ENCODE measurements around the genes SYT6 and DENND2C.

- PRO-cap = no peak
Observed at GRCh38 chr1:113557440-113558071, 167.2 kb downstream of the MAGI3 start.

DNA sequence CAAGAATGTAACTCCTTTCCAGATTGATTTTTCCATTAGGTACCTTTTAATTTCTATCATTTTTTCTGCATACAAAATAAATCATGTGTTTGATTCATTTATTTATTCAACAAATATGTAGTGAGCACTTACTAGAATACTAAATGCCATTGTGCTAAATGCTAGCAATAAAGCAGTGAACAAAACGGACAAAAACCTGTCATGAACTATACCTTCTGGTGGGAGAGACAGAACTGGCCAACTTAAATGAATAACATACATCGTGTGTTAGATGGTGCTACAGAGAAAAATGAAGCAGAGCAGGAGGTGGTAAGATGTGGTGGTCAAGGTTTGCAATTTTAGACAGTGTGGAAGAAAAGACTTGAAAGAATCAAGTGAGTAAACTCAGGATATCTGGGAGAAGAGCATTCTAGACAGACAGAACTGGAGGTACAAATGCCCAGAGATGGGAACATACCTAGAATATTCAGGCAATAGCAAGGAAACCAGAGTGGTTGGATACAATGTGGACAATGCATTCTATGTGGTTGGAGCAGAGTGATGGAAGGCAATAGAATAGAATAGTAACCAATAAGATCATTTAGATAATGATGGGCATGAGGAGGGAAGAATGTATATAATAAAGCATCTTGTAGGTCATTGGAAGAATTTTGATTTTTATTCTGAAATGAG lies 171.3 kb downstream of the PHTF1 start:
- PRO-cap = no peak

- PRO-cap = no peak
Observed at GRCh38 chr1:113747841-113748193, 11.5 kb downstream of the PHTF1 start.

GRCh38 chr1:113763532-113764004 lies 4.3 kb upstream of the PHTF1 start:
- PRO-cap = no peak

DNA sequence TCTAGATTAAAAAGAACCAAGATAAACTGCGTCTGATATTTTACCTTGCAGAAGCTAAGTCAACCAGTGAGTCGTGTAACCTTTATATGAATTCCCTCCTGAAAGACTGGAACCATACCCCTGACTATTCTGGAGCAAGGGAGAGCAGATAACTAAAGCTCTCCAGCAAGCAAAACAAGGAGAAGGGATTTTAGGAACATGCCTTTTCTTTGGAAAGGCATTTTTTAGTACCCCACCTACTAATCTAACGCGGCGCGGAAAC lies 1.2 kb downstream of the RSBN1 start:
- PRO-cap = no peak

- PRO-cap = unidirectional peak, minus-strand start at chr1:113871712
Observed at GRCh38 chr1:113871434-113872845, 15.4 kb downstream of the BCL2L15 start.

GRCh38 chr1:113899925-113900553 lies 4.6 kb downstream of the AP4B1 start:
- PRO-cap = no peak

GRCh38 chr1:113901027-113901644 lies 3.5 kb downstream of the AP4B1 start:
- PRO-cap = bidirectional peak, plus-strand start at chr1:113901427, minus-strand start at chr1:113901304

- PRO-cap = no peak
Observed at GRCh38 chr1:113904020-113904600, 489 bp downstream of the AP4B1 start.

DNA sequence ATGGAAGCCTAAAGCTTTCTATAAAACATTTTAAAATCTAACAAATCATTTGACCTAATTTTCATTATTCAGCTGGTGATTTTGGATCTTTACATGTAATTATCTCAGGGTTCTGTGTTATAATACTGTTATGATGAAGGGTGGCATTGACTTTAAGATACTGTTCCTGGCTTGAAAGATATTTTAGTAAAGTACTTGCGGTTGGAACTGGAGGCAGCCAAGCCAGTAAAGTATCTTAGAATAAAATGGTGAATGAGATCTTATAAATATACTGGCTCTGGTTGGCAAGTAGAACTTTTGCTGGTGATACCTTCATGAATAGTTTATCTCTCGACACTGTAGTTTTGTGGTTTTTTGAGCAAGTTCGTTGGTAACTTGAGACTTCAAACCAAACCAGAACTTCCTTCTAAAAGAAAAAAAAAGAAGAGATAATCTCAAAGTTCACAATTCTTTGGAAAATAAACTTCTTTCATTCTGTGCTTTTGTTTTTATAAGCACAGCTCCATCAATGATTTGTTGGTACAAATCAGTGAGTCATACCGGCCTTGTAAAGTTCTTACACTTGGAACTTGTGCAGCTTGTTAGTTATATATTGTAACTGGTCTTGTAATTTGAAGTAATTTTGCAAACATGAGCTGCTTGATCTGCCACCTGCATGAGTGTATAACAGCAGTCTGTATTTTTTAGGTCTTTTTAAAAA lies 2.3 kb downstream of the HIPK1 start:
- PRO-cap = no peak

- PRO-cap = no peak
Observed at GRCh38 chr1:114153353-114154153, at the start of gene SYT6. TSS of gene SYT6 (minus strand) at chr1:114153869.

DNA sequence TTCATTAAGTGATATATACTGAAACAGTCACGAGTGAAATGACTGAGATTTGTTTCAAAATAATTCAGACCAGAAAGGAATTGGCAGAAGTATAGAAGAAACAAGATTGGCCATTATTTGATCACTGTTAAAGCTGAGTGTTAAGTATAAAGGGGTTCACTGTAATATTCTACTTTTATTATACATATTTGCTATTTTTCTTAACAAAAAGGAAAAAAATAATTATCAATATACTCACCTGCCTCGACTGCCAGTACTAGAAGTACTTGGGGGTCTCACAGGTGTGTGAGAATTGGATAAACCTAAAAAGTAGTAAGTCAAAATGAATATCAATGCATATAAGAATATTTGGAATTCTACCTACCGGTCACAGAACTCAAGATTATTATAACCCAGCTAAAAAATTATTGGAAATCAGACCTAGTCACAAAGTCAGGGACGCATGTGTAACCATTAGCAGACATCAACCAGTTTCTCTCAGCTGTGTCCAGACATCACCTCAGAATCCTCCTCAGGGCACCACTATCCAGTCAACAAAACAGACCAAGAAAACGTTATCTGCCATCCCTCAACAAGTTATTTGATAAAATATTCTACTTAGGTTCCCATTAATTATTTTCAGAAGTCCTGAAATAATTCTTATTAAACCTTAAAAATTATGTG lies 102.4 kb downstream of the TRIM33 start:
- PRO-cap = no peak

DNA sequence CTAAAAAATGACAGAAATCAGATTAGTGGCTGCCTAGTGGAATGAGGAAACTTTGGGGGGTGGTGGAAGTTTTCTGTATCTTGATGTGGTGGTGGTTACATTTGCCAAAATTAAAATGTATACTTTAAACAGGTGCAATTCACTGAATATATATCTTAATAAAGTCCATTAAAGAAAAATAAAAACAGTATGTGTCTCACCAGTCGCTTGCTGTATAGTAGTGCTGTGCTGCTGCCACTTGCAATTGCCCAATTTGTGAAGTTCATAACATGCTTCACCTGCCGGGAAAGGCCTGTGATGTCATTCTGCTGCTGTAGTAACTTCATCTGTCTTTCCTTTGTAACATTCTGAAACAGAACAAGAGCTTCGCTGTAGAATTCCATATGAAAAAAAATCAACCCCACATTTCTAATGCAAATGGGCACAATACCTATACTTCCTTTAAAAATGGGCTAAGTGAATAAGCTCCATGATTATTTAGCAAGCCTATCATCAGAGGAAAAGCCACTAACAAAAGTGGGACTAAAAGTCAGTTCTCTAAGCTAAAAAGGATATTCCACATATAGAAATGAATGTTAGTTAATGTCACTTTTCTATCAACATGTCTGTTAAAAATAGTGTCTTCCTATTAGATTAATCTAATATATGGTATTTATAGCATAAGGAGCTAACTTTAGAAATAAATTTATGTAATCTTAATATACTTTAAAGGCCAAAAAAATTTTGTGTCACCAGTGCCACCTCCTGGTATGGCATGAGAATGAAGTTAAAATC lies 83.3 kb downstream of the TRIM33 start:
- PRO-cap = no peak

DNA sequence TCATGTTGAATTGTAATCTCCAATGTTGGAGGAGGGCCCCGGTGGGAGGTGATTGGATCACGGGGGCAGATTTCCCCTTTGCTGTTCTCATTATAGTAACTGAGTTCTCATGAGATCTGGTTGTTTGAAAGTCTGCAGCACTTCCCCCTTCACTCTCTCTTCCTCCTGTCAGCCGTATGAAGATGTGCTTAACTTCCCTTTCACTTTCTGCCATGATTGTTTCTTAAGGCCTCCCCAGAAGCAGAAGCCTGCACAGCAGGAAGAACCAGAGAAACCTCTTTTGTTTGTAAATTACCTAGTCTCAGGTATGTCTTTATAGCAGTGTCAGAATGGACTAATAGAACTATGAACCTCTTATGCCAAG lies 28.4 kb downstream of the TRIM33 start:
- PRO-cap = no peak

DNA sequence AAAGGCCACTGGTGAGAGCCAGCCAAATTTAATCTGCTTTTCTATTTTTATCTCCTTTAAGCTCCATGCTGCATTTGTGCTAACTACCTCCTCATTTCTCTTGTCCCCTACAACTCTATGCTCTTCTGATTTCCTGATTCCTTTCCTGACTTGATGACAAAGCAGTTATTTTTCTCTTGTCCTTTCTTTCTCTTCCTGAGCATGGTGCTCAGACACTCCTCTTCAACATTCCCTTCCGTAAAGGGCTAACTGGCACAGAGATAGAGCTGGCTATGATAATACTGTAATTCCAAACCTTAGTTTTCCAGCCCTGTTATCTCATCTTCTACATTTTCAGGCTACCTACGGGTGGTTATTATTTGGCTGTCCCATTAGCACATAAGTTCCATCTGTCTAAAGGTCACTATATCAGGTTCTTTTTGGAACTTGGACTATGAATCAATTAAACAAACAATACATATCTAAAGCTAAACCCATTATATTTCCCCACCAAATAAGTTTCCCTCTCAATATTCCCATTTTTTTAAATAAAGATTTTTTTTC lies 6.9 kb upstream of the BCAS2 start:
- PRO-cap = no peak

GRCh38 chr1:114669559-114670346 lies at the start of gene DENND2C:
TSS of gene DENND2C (minus strand) at chr1:114670049.
- PRO-cap = bidirectional peak, plus-strand start at chr1:114670264, minus-strand start at chr1:114670069

DNA sequence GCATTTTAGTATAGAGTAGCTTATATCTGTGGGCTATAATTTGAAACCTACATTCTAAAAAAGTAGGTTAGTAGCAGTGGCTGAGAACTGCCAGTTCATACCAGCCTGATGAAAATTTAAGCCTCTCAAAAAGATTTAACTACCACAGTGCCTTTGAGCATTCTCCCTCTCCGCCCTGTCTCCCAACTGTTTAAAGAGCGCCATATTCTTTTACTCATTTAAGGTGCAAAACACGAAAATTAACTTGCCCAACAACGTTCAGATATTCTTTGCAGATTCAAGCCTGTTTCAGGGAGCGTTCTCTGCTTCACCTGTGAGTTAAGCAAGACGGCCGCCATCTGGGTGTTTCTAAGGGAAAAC lies 1.3 kb downstream of the CSDE1 start:
- PRO-cap = no peak

- PRO-cap = no peak
Observed at GRCh38 chr1:115056163-115056889, 26.7 kb downstream of the TSHB start.

DNA sequence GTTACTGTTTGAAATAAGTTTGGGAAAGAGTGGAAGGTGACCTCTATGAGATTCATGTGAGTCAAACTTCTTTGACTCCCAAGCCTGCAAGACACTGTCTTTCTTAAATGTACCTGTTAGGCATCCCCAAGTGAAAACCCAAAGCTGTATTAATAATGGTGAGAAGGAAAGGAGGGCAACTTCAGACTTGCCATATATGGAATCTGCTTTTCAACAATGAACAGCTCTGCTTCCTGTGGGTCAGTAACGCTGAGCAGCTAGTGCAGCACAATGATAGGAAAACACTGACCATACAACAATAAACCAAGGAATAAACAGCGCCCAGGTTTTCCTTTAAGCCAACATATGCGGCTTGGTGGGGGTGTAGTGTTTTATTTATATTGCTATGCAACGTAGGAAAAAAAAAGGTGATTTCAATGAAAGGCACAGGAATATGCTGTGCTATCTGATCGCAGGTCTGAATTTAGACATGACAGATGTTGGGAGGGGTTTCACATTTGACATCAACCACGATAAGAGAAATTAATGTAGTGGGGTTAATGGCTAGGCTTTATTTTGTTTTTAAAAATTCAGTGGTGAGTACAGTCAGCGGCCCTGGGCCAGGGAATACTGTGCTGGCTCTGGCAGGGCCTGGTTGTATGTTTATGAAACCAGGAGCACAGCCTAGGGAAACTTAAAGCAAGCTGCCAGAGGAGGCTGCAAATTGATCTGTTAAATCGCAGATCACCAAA lies 4.4 kb downstream of the TSPAN2 start:
- PRO-cap = no peak

DNA sequence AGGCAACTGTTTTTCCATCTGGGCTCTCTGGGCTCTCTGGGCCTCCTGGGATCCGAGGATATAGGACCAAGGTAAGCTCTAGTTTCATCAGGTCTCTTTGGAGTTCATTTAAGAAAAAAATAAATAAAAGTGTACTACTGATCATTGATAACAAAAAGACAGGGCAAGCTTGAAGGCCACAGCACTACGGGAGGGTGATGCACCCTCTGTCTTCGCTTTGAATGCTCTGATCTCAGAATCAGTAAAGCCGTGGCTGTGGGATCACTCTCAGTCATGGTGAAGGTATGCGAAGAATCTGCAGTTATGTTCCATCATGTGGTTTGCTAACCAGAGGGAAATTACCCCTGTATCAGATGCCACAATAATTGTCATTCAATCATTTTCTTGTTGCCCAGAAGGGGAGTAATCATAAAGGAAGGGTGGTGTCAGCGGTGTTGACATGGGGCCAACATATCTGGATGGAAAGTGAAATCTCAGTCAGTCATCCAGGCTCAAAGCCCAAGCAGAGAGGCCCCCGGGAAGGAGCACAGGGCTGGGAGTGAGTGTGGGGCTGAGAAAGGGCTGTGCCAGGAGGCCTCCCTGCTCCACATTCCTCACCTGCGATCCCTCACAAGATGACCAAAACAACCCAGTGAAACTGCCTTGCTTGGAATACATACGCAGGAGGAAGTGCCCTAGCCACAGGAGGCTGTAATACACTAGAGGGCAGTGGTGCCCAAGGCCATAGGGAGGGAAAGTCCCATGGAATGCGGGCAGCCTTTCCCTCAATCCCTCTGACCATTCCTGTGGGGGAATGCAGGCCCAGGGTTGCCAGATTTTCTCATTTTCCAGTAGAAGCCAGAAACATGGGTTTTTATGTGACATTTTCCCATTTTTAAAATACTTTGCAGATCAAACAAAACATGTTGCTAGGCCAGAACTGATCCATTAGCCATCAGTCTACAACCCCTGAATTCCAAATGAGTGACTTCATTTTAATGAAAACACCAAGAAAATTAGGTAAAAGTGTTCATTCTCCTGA lies 95.8 kb upstream of the VANGL1 start:
- PRO-cap = no peak